Bronchial lymph node (tissue), 1 donor: ENCODE data around the genes TOM1L1, ANKFN1 and SCPEP1.

DNA sequence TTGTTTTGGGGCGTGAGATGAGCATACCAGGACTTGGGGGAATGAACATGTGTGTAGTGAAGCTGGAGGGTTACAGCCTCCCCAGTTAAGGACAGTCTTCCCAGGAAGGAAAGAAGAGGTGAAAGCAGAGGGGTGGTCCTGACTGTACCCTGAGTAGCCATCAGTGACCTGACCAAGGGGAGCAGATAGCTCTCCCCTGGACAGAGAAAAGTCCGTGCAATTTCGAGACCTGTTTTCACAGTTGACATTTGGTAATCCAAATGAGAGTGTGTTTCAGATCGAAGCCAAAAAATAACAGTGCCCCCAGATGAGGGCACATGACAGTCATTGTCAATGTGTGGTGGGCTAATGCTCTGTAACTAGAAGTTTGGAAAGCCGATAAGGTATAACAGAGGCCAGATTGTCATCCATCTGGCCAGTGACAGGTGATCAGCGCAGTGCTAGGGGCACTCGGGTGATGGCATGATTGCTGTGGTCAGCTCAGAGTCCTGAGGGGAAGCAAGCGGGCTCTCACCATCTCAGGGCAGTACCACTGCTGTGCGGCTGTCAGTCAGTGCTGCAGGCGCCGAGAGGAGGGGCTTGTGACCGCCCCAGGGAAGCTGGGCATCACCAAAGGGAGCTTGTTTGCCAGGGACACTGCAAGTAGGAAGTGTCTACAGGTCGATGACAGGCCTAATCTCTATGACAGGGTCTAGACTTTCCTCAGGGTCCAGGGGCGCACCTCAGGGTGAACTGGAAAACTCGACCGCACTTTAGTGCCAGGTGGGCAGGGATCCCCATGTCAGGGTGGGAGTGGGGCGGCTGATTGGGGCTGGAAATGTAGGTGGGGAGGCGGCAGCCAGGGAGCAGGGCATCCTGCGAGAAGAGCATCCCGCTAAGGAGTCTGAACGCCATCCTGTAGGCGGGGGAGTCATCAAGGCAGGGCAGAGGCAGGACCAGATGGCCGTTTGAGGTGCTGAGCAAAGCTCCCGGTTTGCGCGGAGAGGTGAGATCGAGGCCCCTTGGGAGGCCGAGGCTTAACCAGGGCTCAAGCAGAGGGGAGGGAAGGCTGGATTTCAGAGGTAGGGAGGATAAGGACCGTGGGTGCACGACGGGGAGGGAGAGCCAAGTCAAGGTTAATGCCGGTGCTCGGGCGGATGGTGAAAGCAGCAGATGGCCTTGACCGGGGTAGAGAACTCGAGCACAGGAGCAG is 895 bp upstream of the NME2 start:
- PRO-cap, result no peak

DNA sequence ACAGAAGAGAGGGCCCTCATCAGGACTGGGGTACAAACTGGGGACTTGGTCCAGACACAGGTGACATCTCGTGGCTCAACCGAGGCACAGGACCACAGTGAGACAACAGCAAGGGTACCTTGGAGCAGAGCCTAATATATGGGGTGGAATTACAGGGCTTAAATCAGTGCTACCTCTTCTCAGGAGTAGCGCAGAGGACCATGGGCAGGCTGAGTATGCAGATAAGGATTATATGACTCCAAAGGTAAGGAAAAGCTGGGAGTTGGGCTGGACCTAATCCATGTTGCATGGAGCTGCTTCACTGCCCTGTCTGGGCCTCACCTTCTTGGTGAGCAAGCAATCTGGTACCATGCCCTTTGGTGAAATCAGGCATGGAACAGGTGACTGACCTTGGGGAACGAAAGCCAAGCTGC is 25.7 kb downstream of the CA10 start:
- PRO-cap, result no peak

- PRO-cap, result bidirectional peak, plus-strand start at chr17:54900752, minus-strand start at chr17:54900737
Measured at GRCh38 chr17:54900241-54901167, at the start of gene TOM1L1. Gene TOM1L1, plus strand, starts transcription at chr17:54900852.

- PRO-cap, result unidirectional peak, minus-strand start at chr17:55090376
Measured at GRCh38 chr17:55090163-55090605, 121.6 kb downstream of the STXBP4 start.

DNA sequence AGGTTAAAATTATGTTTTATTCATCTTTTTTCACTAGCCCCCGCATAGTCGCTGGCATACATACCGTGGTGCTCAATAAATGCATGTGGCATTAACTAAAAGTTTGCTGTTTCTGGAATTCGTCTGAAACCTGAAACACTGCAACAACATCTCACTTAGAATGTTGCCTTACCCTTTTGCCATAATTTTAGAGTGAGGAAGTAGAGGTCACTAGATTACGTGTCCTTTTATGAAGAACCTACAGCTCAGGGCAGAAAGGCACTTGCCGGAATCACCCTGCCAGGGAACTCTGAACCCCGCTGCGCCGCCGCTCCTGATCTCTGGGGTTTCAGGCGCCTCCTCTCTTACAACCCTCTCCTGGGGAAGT is 1.3 kb upstream of the HLF start:
- PRO-cap, result no peak

DNA sequence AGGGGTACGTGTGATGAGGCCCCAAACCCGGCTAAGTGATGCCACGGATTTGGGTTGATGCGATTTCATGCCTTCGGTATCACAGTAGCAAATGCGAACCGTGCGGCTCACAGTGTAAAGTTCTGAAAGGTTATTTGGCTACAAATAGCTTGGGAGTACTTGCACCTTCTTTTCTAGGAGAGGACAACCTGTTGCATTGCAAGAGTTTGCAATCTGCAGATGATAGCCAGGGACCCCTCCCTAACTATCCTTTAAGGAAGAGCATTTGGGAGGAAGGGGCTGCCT is 1.5 kb downstream of the HLF start:
- PRO-cap, result no peak

DNA sequence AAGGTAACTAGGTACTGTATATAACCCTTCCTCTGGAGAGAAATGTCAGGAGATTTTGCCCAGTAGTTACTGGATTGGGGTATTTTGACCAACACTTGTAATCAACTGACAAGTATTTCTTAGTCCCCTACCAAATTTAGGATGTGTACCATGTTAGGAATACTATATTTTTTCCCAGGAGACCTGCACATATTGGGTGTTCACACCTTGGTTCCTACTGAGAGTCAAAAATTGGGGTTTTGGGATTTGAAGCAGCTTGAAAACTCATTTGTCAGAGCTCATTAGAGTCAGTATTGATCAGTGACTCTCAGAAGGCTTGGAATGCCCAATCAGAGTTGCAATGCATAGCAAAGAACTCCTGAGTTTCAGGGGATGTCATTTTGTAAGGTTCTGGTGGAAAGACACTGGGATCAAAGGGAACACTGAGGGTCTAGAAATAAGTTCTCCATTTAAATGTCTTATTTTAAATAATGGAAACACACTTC is 5.1 kb downstream of the HLF start:
- PRO-cap, result no peak

DNA sequence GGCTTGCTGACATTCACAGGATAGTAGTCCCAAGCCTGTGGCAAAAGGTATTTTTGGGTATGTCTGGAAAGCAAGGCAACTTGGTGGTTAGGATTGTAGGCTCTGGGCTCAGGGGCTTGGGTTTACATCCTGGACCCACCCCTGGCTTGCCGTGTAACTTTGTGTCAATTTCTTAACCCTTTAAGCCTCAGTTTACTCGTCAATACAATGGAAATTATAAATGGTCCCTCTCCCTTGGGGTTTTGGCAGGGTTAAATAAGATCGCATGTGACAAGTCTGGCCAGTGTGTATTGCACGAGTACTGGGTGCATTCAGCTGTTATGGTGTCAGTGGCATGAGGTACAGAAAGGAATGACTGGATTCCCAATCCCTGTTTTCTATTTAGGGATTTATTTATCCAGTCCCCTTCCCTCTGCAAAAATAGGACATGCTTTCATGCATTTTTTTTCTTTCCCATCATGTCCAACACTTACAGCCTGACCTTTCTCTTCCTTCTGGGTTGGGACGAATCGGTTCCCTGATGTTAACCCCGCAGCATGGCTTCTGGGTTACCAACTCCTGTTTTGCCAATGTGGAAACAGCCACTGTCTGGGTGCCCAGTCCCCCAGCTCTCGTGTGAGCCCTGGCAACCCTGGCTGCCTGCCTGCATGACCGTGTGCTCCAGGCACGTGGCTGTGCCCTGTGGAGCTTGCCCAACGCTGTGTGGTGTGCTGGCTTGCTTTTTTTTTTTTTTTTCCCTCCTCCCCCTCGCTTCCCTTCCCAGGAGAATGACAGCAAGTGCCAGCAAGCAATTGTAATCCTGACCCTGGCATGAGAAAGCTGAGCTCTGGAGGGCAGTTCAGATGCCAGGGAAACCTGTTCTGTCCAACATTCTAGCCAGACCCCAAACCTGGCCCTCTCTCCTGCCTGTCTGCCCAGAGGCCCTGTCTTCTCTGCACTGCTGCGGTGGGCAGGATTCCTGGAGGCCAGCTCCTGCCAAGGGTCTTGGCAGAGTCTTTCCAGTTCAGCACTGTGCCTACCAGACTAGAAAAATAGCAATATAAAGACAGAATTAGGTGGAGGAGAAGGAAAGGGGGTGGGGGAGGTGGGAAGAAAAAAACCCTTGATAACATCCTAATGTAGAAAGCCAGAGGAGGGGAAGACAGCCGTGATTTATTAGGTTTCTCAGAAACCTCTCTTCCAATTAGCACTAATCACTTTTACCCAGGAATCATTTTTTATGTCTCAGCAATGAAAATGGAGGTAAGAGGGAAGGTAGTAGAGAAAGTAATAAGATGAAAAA is 8.7 kb downstream of the HLF start:
- PRO-cap, result no peak

- PRO-cap, result unidirectional peak, plus-strand start at chr17:55576657
Measured at GRCh38 chr17:55575959-55576804, 146.5 kb downstream of the TMEM100 start.

- PRO-cap, result no peak
Measured at GRCh38 chr17:56110565-56111248, 42.6 kb upstream of the ANKFN1 start.

GRCh38 chr17:56153115-56153654 is at the start of gene ANKFN1:
Gene ANKFN1, plus strand, starts transcription at chr17:56153475.
- PRO-cap, result no peak

DNA sequence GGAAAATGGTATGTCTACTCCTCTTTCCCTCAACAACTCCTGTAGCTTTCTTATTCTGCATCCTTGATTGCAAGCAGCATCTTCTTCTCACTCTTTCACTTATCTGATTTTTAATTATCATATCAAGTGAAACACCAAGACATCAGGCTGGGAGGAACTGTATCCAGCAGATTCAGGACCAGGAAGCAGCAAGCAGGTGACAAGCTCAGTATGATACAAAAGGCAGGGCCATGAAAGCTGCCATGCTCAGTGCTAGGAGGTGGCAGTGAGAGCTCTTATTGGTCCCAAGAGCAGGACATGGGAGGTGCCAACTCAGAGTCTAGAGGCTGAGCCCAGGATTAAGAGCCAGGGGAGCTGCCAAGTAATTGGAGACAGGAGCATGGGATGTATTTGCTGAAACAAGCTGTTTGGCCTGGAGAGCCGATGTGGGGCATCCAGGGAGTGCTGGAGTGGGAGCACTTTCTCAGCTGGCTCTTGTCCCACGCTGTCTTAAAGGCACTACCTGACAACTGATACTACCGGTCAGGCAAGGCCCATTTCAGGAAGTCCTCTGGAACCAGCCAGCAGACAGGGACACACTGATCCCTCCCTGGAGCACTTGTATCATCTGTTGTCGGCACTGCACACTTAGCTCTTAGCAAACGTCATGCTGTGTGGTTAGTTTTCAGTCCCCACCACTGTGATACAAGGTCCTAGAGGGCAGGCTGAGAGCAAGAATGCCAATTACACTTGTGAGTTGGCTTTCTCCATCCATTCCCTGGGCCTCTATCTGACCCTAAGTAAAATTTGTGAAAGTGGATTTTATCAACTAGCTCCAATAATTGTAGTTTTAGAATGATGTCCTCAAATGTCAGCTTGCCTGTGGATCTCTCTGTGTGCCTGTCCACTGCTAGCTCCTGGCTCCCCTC is 19.3 kb downstream of the ANKFN1 start:
- PRO-cap, result no peak

- PRO-cap, result unidirectional peak, minus-strand start at chr17:56567547
Measured at GRCh38 chr17:56567415-56567614, 26.2 kb upstream of the NOG start.

DNA sequence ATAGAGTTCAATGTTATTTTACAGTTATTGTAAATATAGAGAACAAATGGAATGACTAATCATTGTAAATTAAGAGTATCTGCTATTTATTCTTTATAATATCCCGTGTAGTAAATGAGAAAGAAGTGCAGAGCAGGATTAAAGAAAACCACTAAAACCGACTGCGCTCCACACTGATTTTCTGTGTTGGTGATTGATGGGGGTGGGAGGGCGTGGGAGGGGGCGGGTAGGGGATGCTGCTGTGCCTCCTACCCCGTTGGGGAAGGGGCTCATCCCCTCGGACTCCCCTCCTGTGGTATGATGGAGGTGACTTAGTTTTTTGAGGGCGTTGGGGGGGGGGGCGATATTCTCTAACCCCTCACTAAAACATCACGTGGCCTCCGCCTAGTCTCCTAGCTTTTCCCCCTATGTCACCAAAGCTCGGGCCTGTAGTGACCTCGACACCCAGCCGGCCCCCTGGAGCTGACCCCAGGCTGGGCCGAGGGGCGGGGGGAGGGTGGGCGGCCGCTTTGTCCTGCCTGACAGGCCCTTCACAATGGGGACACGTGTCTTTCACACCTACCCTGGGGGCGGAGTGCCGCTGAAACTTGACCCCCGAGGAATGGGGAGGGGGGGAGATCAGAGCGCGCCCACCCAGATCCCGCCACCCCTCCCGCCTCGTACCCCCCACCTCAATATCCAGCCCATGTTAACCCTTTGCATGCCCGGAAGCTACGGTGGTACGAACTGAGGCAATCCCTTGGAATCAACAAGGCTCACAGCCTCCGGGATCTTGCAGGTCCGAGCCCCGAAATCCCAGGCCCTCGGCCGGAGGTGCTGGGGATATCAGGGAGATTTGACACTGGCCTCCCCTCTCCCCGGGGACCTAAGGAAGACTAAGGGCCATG is 2.2 kb downstream of the NOG start:
- PRO-cap, result no peak

DNA sequence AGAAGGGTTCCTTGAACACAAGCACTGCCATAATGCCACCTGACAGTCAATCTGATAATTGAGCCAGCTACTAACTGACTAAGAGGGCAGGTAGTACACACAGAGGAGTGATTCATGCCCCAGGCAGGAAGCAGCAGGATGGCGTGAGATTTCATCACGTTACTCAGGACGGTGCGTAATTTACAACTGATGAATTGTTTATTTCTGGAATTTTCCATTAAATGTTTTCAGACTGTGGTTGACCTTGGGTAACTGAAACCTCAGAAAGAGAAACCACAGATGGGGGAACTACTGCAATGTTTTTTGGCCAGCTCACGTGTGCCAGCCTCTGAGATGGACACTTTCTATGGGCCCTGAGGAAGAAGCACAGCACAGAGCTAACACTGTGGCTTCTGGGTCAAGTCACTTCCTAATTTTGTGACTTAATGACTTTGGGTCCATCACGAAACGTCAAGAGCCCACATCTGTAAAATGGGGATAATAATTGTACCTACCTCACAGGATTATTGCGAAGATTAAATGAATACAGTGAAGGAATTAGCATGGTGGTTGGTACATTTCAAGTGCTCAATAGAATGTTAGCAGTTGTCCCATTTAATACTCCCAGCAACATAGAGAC is 46.6 kb downstream of the C17orf67 start:
- PRO-cap, result bidirectional peak, plus-strand start at position 263 of the sequence, minus-strand start at position 53 of the sequence

DNA sequence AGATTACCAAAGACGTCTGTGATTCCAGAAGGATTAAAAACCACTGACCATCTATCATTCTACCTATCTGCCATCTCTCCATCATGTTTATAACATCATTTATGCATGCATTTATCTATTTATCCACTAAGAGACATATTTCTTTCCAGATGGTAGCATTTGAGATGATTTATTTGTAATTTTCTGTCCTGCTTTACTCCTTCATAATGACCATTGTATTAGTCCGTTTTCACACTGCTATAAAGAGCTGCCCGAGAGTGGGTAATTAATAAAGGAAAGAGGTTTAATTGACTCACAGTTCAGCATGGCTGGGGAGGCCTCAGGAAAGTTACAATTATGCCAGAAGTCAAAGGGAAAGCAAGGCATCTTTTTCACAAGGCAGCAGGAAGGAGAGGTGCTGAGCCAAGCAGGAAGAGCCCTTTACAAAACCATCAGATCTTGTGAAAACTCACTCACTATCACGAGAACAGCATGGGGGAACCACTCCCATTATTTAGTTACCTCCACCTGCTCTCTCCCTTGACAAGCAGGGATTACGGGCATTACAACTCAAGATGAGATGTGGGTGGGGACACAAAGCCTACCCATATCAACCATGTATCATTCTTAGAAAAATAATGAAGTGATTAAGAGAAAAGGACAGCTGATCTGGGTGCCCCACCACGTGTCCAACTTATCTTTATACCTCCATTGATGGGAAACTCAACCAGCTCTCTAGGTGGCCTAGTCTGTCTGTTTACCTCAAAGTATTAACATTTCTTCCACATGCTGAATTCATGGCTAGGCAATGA is 28.4 kb downstream of the TRIM25 start:
- PRO-cap, result no peak

- PRO-cap, result bidirectional peak, plus-strand start at chr17:56978153, minus-strand start at chr17:56978022
Measured at GRCh38 chr17:56977585-56978392, at the start of gene SCPEP1. Gene SCPEP1, plus strand, starts transcription at chr17:56978131.

GRCh38 chr17:57287712-57288775 is 31.7 kb downstream of the MSI2 start:
- PRO-cap, result no peak

DNA sequence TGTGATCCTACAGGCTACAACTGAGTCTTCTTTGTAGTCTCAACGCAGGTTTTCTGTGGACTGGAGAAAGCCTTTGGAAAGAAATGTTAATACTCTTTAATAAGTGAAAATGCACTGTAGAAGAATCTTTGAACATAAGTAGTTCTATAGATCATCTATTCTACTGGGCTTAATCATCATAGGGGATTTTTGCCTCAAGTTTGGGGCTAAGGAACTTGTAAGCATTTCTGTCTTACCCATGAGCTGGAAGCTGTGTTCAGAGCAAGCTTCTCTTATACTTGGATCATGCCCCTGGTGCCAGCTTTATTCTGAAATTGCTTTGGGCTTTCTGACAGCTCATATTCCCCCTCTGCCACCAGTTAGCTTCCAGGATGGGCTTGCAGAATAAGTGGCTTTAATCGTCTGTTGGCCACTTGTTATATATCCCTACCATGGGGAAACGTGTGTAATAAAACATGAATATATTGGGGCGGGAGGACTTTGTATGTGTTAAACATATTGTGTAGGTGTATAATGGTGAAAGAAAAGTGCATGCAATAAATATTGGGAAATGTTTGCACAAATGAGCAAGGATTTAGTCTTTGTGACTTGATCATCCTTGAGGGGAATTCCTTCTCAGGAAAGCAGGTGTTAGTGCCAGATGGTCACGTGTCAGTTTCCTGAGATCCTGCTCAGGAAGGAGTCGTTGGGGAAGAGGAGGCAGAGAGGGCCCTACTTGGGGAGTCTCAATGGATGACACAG is 52.9 kb downstream of the MSI2 start:
- PRO-cap, result no peak

- PRO-cap, result unidirectional peak, plus-strand start at chr17:57330130
Measured at GRCh38 chr17:57329949-57330417, 73.7 kb downstream of the MSI2 start.